ENCODE measurements around a stretch of chrX.

DNA sequence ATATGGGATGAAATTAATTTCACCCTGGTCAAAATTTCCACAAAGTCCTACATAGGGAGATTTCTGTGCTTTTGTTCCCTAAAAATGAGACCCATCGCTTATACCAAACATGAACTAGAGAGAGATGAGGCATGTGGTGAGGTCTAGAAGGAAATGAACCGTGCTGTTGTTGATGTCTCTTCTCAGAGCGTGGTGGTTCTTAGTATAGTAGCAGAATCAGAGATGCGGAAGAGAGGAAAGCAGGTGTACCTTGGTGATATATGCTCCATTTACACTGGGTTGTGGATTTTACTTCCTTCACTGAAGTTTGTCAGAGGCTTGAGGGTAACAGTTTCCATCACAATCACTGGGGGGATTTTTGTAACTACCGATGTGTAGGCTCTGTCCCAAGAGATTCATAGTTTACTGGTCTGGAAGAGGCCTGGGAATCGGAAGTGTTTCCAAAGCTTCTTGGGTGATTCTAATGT is 30.2 kb upstream of the FAM9C start:
- RAMPAGE, long total RNA, result no peak
- RRBS, result no CpG with 5 or more reads among the region's 6 CpGs

- RAMPAGE, long total RNA, result no peak
- RRBS, result no CpG with 5 or more reads among the region's 6 CpGs
Observed at GRCh38 chrX:13085462-13085872, 41.0 kb upstream of the FAM9C start.

DNA sequence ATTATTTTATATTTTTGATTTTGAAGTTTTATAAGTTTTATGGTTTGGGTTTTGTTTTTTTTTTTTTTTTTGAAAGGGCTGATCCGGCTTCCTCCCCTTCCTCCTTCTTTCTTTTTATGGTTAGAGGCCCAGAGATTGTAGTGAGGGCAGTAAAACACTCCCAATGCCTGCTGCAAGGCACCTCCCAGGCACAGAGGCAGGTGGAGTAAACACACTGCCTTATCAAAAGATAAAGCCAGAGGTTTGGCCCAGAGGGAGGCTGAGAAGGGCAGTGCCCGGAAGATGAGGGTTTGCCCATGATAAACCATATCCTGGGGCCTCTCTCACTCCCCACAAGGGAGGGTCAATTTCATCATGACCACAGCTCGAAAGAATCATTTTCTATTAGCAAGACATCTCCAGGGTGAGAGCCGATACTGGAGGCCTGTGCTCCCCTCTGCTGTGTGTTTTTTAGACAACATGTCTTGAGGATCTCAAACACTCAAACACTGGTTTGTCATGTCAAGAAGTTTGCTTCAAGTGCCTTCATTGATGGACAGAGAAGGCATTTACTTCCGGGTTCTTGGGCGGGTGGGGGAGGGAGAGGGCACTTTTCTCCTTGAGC is 98.5 kb upstream of the FAM9C start:
- RAMPAGE, long total RNA, result no peak
- RRBS, result no CpG with 5 or more reads among the region's 6 CpGs

- RAMPAGE, long total RNA, result no peak
- RRBS, result no CpG with 5 or more reads among the region's 13 CpGs
Observed at GRCh38 chrX:13473386-13474577, 95.6 kb upstream of the EGFL6 start.

DNA sequence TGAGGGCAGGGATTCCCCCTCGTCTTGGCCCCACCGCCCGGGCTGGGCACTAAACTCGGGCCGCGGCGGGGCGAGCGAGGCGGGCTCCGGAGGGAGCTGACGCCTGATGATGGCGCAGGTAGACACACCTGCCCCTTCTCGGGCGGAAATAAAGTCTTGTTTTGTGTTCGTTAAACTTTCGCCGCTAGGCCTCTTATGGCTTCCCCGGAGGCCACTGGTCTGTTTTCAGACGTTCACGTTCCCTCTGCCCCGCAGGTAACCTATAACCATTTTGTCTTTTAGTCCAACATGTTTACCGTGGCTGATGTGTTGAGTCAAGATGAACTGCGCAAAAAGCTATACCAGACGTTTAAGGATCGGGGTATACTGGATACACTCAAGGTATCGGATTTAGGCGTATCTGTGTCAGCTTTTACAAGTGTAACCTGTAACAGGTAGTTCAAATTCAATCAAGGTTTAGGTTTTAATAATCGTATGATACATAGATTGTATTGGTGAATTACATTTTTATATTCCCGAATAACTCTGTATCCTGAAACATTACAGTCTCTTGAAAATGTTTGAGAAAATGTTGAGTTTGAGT is 509 bp downstream of the OFD1 start:
- RAMPAGE, long total RNA, result no peak
- RRBS, result 2% methylated on average over 6 of the region's 30 CpGs

GRCh38 chrX:13749131-13749570 is 14.6 kb downstream of the OFD1 start:
- RAMPAGE, long total RNA, result no peak
- RRBS, result no CpG with 5 or more reads among the region's 2 CpGs

- RAMPAGE, long total RNA, result no peak
- RRBS, result no CpG with 5 or more reads among the region's 20 CpGs
Observed at GRCh38 chrX:13760103-13760958, 25.8 kb downstream of the OFD1 start.

- RAMPAGE, long total RNA, result no peak
- RRBS, result no CpG with 5 or more reads among the region's 9 CpGs
Observed at GRCh38 chrX:13766623-13767374, 32.3 kb downstream of the OFD1 start.

DNA sequence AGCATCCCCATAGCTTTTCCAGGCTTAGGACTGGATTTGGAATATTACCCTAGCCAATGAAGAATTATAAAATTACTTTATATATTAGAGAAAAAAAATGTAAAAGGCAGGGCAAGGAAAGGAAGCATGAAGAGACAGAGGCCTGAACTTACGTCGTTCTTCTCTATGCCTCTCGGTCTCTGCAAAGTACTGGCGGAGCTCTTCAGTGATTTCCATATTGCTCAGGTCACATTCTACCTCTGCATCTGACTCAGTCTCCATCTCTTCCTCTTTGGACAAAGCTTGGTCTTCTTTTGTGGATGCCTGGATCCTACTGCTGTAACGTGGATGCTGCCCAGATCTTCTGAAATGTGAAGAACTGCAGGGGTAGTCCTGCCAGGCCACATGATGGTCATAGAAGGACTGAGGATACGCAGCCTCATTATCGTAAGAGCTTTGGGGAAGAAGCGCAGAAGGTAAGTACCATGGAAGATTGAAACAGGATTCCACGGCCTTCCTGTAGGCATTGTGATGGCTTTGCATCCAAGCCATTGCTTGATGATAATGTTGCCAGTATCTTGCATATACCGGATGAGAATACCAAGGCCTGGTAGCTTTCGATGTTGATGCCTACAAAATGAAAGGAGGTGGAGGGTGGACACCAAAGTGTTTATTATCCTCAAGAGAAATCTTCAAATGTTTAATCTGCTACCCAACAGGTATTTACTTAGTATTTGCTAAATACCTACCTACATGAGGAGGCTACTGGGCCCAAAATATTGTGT is 9.6 kb downstream of the GEMIN8 start:
- RAMPAGE, long total RNA, result no peak
- RRBS, result no CpG with 5 or more reads among the region's 11 CpGs

GRCh38 chrX:14028407-14029124 is 1.1 kb downstream of the GEMIN8 start:
- RAMPAGE, long total RNA, result no peak
- RRBS, result no CpG with 5 or more reads among the region's 5 CpGs

DNA sequence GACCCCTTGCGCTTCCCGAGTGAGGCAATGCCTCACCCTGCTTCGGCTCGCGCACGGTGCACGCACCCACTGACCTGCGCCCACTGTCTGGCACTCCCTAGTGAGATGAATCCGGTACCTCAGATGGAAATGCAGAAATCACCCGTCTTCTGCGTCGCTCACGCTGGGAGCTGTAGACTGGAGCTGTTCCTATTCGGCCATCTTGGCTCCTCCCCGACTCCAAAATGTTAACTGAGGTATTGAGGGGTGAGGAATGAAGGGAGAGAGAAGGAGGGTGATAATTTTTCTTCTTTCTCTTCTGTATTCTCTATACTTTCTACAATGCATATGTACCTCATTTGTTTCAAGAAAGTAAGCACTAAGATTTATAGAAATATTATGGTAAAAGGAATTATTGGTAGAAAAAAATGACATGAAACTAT is 80.1 kb upstream of the GEMIN8 start:
- RAMPAGE, long total RNA, result no peak
- RRBS, result no CpG with 5 or more reads among the region's 15 CpGs

DNA sequence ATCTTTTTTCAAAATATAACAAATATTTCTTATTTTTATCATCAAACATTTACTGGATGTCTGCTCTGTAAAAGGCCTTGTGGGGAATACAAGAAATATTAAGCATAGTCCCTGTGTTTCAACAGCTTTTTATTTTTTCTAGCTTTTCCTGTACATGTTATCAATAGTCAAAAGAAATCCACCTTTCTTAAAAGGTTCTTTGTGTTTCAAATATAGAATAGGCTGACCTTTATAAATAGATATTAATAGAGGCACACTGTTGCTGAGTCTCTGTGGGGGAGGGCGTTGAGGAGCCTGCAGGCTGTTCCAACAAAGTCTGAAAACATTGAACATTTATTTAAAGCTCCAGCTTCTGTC is 1.8 kb upstream of the PIGA start:
- RAMPAGE, long total RNA, result no peak
- RRBS, result no CpG with 5 or more reads among the region's 1 CpG

GRCh38 chrX:15414560-15414759 is 30.2 kb upstream of the VEGFD start:
- RAMPAGE, long total RNA, result no peak
- RRBS, result no CpG with 5 or more reads among the region's 1 CpG

GRCh38 chrX:15549503-15550024 is 49.0 kb downstream of the BMX start:
- RAMPAGE, long total RNA, result no peak
- RRBS, result 89% methylated on average over 2 of the region's 5 CpGs

DNA sequence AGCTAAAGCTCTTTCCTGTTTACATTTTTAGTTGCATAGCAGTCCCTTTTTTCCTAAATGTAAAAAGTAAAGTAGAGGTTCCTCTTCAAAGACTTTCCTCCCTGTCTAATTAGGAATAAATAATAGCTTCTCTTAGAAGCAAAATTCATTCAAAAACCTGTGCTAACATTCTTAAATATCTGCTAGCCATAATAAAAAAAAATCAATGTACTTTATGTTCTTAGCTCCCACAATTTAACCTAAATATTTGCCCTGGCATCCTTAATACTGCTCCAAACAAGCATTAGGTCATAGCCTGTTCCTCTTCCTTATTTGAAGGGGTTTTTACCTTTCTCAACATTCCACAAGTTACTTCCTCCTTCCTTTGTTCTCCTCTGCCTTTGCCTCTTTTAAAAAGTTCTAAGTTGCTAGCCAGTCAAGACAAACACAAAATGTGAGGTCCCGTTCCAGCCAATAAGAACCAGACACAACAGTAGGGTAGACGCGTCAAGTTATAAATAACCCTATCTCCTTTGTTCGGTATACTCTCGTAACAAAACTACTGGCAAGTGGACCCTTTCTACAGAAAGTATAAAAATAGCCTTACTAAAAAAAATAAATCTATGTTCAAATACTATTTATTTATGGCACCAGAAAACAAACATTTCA is 6.2 kb upstream of the ACE2 start:
- RAMPAGE, long total RNA, result no peak
- RRBS, result no CpG with 5 or more reads among the region's 5 CpGs

DNA sequence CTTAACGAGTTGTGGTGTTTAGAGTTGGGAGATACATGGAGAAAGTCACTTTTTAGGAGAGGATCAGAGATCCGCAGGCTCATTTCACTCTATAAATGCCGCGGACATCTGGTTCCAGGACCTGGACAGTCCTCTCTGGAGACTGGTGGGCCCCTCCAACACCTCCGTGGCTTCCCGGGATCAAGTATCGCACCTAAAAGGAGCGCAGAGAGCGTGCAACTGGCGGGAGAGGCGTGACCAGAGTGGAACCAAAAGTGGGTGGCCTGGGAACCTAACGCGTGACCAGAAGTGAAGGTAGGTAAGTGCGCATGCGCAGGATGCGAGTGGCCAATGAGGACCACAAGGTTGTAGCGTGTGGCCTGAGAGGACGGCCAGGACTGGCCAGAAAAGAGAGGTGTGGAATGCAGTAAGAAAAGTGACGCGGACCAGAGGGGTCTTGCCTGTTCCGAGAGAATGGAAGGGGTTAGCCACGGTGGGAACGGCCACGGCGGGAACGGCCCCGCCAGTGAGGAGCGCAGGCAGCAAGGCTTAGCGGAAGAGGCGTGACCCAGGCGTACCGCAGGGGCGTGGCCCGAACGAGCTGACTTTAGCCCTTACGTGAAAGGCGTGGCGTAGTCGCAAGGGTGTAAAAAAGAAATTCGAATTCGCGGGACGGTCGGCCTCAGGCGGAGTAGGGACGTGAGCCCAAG is 10.1 kb upstream of the CLTRN start:
- RAMPAGE, long total RNA, result no peak
- RRBS, result no CpG with 5 or more reads among the region's 46 CpGs

GRCh38 chrX:15694801-15695590 is 30.4 kb upstream of the CLTRN start:
- RAMPAGE, long total RNA, result no peak
- RRBS, result no CpG with 5 or more reads among the region's 9 CpGs

DNA sequence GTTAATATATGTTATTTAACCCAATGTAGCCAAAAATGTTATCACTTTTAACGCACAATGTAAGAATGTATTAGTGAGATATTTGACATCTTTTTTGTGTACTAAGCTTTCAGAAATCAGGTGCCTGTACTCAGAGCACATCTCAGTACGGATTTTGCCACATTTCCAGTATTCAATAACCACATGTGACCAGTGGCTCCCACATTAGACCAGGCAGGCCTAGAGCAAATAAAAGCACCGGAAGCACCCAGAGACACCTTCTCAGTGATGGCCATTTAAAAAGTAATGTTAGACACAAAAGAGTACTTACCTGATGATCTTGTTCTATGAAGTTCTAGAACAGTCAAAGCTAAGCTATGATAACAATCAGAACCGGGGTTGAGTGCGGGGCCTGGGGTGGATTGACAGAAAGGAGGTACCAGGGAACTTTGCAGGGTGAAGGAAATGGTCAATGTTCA is 1.2 kb downstream of the CTPS2 start:
- RAMPAGE, long total RNA, result no peak
- RRBS, result 84% methylated on average over 1 of the region's 5 CpGs

- RAMPAGE, long total RNA, result no peak
- RRBS, result no CpG with 5 or more reads among the region's 4 CpGs
Observed at GRCh38 chrX:16726343-16726675, 6.9 kb downstream of the SYAP1 start.

DNA sequence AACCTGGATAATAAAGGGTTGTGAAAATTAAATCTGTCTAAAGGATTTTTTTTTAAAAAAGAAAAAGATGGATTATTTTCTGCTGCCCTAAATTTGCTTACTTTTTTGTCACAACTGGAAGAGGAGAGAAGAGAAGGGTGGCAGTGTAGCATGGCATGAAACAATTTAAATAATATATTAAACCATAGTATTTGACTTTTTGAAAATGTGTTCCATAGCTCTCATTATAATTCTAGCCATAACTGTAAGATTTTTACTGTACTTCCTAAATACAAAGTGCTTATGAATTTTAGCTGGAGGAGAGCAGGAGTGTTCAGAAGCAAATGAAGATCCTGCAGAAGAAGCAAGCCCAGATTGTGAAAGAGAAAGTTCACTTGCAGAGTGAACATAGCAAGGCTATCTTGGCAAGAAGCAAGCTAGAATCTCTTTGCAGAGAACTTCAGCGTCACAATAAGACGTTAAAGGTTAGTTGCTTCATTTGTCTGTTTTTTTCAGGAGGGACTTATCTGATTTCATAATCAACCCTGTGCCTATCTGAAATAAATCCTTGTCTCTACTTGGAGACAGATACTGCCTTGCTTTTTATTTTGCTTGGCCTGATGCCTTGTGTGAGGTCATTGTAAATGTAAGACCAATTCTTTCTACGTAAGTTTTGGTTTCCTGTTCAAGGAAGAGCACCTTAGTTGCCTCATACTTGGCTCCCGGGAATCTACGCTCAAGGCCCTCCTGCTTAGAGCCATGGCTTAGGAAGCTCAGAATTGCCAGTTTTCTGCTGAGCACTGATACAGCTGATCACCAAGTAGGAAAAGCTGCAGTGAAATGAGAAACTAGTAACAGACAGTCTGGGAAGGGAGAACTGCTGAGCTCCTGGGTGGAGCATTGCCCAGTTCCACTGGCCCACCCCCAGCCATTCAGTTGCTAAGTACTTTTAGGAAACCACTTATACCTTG is 41.8 kb downstream of the TXLNG start:
- RAMPAGE, long total RNA, result no peak
- RRBS, result no CpG with 5 or more reads among the region's 5 CpGs

All from epithelial cell of alveolus of lung (primary cell).